A375 (cell line): ENCODE measurements around the genes CCSAP, ACTA1 and CAPN9.

- RAMPAGE, long total RNA = no peak
These were observed 162.0 kb upstream of the RAB4A start for GRCh38 chr1:229108925-229109264.

DNA sequence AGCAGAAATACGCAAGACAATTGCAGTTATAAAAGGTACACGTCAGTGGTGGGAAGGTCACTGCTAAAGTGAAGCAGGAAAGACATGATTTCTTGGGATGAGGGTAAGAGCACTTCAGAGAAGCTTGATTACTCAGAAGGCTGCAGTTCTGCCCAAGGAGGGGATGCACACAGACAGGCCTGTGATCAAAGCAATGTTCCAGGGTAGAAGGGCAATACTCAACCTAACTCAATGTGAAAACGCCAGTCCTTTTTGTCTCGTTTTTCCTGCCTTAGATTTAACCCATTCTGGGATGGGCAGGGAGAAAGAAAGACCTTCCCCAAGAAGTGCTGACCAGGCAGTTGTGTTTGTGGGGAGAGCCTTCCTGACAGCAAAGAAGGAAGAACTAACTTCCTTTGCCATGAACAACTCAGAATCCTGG, 112.1 kb upstream of the RAB4A start:
- RAMPAGE, long total RNA = no peak

- RAMPAGE, long total RNA = no peak
These were observed 106.1 kb upstream of the RAB4A start for GRCh38 chr1:229164777-229165334.

DNA sequence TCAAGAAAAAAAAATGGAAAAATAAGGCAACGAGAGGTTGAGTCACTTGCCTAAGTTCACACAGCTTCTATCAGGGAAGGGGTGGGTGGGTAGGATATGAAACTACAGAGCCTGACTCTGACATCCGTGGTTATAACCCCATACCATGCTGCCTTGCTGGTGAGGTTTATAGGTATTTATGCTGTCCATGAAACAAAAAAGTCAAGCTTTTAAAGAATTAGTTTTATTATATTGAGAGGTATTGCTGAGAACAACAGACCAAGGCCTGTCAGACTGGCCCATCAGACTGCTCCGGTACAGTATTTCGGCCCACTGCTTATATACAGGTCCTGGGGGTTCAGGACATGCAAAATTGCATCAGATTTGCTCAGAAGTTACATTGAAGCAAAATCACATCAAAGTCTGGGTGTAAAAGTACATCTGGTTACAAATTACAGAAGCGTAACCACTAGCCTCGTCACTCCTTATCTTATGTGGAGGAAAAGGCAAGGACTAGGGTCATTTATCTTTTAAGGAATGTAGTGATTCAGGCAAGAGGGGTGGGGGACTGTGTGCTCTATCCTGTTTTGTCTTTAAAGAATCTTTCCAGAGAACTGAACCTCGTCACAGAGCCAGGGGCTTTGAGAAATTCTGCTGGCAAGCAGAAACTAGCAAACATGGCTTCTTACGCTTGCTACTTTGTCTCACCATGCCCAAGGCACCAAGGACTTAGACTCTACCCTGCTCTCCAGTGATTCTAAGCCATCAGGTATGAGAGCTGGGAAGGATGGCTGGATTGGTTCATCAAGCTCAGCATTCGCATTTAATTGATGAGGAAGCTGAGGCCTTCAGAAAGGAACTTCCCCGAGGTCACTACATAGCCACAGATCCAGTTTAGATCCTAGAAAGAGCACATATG, 61.2 kb upstream of the RAB4A start:
- RAMPAGE, long total RNA = no peak

- RAMPAGE, long total RNA = no peak
These were observed 45.7 kb upstream of the RAB4A start for GRCh38 chr1:229225153-229225747.

DNA sequence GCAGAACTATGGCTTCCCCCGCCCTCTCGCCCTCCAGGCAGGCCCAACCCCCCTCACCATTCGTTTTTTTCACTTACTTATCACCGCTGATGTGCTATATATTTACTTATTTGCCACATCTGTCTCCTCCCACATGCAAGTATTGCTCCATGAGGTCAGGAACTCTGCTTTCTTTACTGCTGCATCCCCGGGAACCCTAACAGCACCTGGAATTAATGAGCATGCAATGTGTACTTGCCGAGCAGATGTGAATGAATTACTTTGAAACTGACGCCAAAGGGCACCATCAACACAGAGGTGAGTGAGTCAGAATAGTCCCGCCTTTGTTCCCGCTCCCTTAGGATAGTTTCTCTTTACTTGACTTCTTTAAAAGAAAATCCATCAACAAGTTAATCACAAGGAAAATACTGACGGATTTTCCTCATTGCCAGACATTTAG, 17.7 kb upstream of the RAB4A start:
- RAMPAGE, long total RNA = no peak

- RAMPAGE, long total RNA = no peak
These were observed at the start of gene CCSAP for GRCh38 chr1:229342832-229343626. Gene CCSAP, minus strand, starts transcription at chr1:229343047.

DNA sequence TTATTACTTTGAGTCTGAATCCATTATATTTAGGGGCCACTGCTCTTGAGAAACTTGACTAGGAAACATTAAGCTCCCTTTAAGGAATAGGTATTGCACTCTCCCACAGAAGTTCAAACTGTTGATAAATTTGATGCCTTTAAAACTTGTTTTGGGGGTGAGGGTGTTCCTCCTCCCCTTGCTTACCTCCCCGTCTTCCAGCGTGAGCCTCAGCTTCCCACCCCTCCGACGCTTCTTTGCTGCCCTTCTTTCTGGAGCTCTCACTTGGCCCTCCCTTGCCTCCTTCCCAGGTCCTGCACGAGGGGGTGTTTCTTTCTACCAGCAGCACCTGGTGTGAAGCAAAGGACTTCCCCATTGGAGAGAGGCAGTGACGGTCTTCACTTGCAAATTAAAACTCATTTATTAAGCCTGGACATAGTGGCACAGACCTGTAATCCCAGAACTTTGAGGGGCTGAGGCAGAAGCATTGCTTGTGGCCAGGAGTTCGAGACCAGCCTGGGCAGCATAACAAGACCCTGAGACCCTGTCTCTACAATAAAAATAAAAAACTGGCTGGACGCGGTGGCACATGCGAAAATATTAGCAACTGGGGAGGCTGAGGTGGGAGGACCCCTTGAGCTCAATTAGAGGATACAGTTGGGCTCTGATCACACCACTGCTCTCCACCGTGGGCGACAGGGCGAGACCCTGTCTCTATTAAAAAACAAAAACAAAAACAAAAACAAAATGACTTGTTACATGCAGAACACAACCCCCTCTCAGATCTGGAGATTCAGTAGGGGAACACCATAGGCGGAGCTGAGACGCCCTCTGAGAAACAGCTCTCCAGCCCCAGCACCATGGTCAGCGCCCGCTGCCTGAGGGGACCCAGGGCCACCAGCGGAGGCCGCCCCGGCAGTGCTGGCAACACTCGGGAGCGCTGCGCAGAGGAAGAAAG, 3.5 kb downstream of the ACTA1 start:
- RAMPAGE, long total RNA = no peak

DNA sequence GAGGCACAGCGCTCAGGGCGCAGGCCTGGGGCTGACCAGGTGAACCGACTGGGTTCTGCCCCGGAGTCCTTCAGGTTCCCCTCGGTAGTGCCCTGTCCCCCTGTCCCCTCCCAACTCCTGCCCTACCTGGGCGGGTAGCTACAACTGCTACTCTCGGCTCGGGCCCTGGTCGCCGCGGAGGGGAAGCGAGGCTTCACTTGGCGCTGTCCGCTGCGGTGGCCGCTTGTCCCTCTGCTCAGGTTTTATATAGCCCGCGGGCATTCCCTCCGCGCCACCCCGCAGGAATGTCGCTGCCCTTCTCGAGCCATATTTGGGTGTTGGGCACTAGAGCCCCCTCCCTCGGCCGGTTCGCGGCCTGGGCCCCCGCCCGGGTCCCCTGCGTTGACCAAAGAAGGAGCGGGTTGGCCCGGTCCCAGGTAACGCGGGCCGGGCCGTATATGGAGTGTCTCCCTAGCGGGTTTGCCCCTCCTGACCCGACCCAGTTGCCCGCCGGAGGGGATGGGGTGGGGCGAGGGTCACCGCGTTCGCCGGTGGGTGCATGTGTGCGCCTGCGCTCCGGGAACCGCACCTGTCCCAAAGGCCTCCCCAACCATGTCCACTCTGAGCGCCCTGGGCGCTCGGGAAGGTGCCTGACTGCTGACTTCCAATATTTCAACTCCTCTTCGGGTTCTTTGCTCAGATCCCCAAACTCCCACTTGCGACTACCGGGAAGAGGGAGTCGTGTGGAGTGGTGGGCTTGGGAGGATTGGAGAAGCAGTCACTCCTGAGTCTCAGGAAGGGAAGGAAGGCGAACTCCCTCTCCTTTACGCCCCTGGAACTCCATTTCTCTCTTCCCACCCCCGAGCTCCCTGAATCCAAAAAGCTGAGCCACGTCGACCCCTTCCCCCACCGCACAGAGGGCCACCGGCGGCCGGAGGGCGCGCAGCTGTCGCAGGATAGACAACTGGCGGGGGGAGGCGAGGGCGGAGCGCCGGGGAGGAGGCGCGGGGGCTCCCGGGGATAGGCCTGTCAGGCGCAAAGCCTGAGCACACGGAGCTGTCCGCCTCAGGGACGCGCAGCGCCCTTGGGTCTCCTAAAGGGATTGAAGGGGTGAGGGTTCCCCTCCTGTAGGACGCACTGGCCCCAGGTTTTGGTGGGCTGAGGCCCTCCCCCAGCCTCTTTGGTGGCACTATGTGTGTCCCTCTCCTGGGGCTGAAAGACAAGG, at the start of gene ACTA1:
Gene ACTA1, minus strand, starts transcription at position 217 of the 1,204 bp plus-strand sequence.
- RAMPAGE, long total RNA = no peak

DNA sequence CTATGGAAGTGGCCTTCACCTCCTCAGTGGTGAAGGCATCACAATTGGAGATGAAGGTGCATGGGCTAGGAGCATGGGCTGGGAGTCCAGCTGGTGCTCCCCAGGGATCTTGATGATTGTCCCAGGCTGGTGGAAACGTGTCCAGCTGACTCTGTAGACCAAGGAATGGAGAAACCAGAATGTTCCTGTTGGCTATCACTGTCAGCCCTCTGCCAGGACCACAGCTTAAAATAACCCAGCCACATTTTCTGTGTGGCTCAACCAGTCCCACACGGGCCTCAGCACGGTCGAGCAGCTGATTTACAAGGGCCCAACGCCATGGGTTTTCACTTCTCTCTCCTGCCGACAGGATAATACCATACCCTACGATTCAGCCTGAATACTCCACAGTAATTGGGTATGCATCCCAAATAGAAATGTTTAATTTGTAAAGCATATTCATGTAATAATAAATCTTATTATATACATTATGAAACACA, 28.6 kb downstream of the TAF5L start:
- RAMPAGE, long total RNA = no peak

DNA sequence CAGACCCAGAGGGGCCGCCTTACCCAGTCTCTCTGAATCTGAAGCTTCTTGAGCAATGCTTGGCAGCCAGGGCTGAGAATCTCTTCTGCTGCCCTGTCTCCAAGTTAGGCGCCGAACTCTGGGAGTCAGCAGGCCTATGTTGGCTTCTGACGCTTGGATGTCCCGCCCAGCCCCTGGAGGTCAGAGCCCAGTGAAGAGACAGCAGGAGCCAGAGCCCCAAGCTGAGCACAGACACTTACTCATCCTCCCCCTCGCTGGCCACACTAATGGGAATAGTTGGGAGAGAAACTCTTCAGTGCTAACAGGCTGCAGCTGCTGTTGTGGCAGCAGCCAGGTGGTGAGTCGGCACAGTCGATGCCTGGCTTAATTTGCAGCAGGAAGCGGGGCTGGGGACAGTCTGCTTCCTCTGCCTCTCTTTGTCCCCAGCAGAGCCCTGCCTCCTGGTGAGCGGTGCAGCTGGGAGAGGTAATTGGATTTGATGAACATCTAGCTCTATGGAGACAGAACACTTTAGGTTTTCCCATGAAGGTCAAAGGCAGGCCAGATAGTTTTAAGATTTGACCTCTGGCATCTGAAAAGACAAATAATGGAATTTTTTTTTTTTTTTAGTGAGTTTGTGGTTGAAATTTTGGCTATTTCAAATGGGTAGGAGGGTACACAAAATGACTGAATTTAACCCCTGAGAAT, 68.3 kb downstream of the URB2 start:
- RAMPAGE, long total RNA = no peak

DNA sequence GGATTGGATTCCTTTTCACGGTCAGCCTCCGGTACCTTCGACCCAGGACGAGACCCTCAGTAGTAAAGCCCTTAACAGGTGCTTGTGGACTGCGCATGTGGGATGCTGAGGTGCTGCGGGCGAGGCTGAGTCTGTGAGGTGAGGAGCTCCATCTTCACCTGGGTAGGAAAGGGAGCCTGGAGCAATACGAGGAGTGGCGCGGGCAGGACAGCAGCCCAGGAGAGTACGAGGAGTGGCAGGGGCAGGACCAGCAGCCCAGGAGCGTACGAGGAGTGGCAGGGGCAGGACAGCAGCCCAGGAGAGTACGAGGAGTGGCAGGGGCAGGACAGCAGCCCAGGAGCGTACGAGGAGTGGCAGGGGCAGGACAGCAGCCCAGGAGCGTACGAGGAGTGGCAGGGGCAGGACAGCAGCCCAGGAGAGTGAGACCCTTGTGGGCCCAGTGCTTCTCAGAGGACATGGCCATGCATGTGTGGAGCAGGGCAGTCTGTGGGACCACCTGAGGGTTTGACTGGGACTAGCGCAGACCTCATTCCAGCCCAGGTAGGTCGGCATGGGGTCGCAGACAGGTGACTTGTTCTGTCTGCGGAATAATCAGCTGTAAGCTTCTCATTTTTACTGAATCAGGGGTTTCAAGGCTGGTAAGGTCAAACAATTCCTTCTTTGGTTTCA, 131.2 kb downstream of the GALNT2 start:
- RAMPAGE, long total RNA = no peak

GRCh38 chr1:230242927-230243508, 176.0 kb downstream of the GALNT2 start:
- RAMPAGE, long total RNA = no peak

DNA sequence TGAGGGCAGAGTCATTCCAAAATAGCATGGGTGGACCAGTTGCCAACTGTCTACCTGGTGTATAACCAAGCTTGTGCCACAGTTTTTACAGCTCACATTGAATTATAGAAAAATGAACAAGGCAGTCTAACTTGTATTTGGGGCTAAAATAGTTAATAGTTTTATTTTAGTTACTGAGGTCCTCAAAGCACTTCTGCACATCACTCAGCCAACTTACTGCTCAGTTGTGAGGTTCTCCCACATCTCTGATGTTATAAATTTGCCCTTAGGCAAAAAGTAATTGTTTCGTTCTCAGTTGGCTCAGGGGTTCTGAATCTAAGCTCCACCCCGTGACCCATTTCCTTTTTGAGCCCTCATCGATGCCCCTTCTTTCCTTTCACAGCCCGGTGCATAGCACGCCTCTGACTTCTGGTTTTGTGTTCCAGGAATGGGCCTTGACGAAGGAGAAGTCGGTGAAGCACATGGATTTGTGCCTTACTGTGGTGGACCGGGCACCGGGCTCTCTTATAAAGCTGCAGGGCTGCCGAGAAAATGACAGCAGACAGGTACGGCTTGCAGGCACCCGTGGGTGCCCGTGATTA, 152.0 kb downstream of the PGBD5 start:
- RAMPAGE, long total RNA = no peak

GRCh38 chr1:230421346-230421802, 4.8 kb downstream of the PGBD5 start:
- RAMPAGE, long total RNA = no peak

- RAMPAGE, long total RNA = no peak
These were observed 74.3 kb upstream of the COG2 start for GRCh38 chr1:230567854-230568487.

DNA sequence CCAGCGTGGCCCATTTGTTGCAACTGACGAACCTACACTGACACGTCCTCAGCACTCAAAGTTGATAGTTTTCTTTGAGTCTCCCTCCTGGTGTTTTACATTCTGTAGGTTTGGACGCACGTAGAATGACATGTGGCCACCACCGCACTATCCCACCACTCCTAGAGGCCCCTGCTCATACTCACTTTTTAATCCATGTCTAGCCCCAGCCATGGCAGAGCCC, 7.3 kb downstream of the AGT start:
- RAMPAGE, long total RNA = no peak

DNA sequence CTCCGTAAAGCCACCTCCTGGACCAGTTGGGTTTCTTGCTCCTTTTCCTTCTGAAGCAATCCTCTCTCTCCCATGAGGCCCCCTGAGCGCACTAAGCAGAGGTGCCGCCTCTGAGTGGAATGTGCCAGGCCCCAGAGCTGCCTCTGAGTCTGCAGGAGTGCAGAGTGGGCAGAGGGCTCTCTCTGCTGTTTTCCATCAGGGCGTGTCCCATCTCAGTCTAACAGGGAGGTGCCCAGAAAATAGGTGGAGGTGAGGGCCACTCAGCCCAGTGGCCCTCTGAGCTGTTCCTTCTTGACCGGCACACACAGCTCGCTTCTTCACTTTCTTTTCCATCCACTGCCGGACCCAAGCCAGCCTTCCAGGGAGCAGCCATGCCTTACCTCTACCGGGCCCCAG, at the start of gene CAPN9:
Gene CAPN9, plus strand, starts transcription at position 263 of the 396 bp plus-strand sequence.
- RAMPAGE, long total RNA = no peak

DNA sequence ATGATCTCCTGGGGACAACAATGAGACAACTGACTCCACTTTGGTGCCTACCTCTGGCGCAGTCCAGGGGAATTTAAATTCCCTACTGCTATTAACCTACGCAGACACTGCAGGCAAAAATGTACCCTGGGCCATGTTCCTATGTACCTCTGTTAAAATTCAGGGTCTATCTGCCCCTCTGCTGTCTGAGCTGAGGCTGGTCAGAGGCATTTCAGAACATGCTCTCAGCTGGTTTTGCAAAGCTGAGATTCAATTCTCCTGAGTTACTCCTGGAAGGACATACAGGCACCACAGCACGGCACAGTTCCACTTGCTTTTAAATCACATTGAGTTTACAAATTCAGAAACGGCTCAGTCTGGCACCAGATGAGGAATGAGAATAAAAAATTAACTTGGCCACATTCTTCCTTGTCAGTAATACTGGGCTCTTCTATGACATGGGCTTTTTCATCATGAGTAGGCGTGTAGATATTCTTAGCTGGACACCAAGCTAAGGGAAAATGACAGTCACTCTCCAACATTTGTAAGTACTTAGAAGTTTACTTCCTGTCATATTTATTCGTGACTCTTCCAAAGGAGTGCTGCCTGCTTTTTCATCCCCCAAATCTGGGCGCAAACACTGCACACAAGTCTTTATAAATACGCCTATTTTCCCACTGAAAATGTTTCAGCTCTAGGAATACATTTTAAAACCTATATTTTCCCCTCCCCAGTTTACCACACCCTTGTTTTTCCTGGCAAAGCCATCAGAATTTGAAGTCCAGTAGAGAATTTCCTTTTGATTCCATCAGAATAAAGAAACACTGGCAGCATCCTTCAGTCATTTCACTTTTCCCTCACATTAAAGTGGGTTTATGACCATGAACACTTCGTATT, 1.9 kb downstream of the C1orf198 start:
- RAMPAGE, long total RNA = no peak

DNA sequence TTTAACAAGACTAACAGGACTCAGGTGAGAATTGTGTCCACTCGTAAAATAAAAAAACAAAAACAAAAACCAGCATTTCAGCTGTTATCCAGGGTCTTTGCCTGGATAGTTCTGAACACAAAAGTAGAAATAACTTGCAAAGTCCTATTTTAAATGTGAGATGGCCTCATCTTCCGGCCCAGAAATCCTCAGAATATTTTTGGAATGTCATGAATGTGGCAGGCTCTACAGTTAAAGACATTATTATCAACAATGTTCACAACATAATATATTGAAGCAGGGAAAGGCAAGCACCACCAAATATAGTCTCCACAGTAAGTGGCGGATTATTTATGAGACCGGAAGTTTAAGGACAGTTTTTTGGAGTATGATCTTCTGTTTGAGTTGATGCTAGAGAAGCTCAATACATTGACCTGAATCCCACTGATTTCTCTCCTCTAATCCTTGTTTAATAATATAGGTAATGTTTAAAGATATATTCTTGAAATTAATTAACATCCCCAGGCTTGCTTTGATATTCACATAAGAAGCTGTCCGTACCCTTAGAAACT, 1.2 kb upstream of the C1orf198 start:
- RAMPAGE, long total RNA = no peak